RPMI7951 (cell line): ENCODE results near the genes ANKRD30B and ESCO1.

DNA sequence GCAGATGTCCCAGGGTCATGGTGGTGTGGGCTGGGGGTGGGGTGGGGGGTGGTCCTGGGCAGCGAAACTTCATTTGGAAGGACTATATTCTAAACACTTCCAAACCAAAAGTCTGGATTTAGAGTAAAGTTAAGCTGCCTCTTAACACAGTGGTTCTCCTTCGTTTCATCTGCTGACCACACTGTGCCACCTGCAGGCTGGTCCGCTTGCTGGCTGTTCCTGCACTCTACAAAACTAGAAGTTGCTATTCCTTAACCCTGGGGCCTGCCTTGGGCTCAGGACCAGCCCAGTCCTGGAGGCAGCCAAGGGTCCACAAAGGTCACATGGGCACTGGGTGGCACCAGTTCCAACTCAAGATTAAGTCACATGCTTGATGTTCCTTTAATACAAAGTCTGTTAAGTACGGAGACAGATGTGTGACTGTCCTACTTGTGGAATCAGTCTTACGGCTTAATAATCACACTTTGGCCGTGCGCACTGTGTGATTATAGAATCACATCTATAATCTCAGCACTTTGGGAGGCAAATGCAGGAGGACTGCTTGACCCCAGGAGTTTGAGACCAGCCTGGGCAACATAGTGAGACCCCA is 195.4 kb downstream of the FAM210A start:
- RAMPAGE, long total RNA: no peak

GRCh38 chr18:13615309-13616303 is 110.8 kb downstream of the FAM210A start:
- RAMPAGE, long total RNA: no peak

- RAMPAGE, long total RNA: no peak
These were observed 5.0 kb downstream of the RNMT start for GRCh38 chr18:13731431-13732005.

GRCh38 chr18:13760990-13761798 is 34.7 kb downstream of the RNMT start:
- RAMPAGE, long total RNA: no peak

DNA sequence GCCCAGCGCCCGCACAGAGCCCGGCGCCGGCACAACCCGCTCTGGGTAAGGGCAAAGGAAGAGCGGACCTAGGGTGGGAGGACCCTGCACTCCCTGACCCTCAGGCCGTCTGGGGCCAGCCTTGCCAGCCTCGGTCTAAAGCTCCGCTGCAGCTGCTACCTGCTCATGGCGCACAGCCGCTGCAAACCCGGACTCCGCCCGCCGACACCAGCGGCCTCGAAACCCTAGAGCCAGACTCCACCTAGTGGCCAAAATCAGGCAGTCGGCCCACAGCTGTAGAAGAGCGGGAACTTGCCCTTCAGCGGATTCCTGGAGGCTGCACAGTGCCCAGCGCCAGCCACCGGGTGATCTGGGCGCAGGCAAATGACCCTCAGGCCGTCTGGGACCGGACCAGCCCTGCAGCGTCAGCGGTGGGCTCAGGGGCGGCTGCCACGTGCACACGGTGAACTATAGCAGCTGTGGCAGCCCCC is 84.9 kb downstream of the POTEC start:
- RAMPAGE, long total RNA: no peak

- RAMPAGE, long total RNA: no peak
These were observed at the start of gene ANKRD30B for GRCh38 chr18:14747353-14748527. ANKRD30B (plus strand) TSS chr18:14748172.

DNA sequence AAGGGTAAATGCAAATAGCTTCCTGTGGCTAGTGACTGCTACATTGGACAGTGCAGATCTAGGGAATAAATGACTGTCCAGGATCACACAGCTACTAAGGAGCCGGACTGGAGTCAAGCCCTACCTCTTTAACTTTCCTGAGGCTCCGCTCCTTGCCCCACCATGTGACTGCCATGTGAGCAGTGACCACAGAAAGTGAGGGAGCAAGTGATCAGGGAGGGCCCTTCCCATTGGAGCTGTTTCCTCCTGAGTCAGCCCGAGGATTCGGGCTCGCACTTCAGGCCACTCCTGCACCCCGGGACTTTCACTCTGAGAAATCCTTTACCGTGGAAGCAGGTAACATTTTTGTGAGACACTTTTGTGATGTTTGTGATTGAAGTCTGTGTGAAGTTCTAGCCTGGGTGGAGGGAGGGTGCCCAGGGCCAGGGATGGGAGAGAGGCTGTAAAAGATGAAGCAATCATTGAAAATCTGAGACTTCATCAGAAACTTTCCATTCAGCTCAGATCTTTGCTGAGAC is 198.1 kb downstream of the ANKRD30B start:
- RAMPAGE, long total RNA: no peak

GRCh38 chr18:14969905-14970558 is 222.1 kb downstream of the ANKRD30B start:
- RAMPAGE, long total RNA: no peak

DNA sequence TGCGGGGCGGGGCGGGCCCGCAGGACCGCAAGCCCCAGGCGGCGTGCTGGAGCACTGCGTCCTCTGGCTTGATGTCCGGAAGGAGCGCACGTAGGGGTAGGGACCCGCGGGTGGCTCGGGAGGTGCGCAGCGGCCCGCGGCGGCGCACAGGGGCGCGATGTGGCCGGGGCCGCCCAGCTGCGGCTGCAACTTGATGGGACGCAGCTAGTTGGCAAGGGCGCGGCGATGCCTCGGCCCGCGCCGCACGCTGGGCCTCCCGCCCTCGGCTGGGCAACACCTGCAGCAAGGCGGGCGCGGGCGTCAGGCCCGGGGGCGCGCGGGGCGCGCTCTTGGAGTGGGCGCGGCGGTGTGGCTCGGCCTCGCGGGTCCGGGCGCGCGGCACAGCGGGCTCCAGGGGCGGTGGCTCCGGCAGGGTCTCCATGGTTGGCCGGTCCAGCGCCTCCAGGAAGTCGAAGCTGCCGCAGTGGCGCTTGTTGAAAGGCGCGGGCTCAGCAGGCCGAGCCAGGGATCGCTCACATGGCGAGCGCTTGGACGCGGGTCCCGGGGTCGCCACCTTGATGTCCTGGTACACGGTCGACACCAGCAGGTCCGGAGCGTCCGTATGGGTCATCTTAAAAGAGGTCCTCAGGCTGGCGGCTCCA is 251.5 kb downstream of the ANKRD30B start:
- RAMPAGE, long total RNA: no peak

GRCh38 chr18:20984185-20984567 is 127.4 kb downstream of the ROCK1 start:
- RAMPAGE, long total RNA: no peak

- RAMPAGE, long total RNA: no peak
These were observed 106.9 kb downstream of the ROCK1 start for GRCh38 chr18:21004626-21005204.

DNA sequence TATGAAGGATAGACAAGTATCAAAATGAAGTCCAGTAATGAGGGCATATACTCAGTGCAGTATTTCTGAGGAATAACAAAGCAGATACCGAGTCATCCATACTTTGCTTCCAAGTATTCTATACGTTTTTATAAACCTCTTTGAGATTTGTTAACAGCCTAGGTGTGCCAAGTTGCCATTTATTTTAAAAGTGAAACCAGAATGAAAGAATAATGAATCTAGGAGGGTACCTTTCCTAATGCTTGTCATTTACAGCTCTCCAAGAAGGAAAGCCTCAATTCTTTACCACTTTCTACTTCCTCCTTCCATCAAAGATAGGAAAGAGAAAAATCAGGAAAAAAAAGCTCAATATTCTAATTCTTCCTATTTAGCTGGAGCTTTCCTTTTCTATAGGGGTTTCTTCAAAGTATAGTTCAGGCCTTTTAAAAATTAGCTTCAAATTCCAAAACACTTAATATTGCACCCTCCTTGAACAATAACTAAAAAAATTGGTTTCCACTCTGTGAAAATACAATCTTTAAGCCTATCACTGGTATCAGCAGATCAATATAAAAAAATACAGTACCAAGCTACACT is 71.0 kb downstream of the ESCO1 start:
- RAMPAGE, long total RNA: no peak

GRCh38 chr18:21600137-21601127 is at the start of gene ESCO1:
ESCO1 (minus strand) TSS chr18:21600704.
- RAMPAGE, long total RNA: no peak

GRCh38 chr18:21833936-21834348 is 93.3 kb downstream of the MIB1 start:
- RAMPAGE, long total RNA: no peak

DNA sequence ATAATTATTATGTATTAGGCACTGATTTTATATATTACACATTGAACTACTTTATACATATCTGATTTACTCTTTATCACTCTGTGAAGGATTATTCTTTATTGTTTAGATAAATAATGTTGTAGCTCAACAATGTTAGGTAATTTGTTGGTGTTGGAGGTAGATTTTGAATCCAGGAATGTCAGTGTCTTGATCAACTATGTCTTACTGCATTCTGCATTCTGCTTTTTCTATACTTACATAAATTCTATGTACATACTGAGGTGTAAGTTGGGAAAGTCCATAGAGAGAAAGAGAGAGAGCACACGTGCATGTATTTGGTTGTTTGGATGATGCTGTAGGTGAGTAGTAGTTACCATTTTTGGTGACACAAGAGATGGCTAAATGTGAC is 111.4 kb downstream of the MIB1 start:
- RAMPAGE, long total RNA: no peak

DNA sequence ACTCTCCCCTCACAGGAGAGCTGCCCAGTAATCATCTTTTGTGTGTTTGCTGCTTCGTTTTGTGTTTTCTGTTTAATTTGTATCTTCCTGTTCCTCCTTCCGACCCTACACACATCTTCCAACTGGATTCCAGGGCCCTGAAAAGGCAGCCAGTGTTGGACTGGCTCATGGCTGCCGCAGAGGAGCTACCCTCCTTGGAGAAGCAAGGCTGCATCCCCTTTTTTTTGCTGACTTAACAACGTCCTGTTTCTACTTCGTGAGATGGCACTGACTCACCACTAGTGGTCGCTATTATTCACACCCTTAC is 171.9 kb upstream of the GATA6 start:
- RAMPAGE, long total RNA: no peak

DNA sequence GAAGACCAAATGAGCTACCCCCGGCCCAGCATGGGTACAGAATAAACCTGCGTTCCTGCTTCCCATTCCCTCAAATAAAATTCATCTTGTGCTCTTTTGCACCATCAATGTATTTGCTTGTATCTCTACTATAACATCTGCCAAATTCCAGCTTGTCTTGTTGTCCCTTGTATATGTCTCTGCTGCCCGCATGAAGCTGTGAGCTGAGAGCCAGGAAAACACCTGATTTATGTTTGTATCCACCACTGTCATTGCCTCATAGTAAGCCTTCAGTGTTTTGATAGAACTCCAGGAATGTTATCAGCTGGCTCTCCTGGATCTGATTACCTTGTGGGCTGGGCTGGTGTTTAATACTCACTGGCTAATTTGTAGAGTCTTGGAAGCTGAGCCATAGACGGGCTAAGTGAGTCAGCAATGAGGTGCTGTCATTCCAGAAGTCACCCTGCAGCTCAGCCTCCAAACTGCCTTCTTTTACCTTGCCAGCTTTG is 62.9 kb upstream of the GATA6 start:
- RAMPAGE, long total RNA: no peak

GRCh38 chr18:22168971-22169181 is 513 bp upstream of the GATA6 start:
- RAMPAGE, long total RNA: no peak

DNA sequence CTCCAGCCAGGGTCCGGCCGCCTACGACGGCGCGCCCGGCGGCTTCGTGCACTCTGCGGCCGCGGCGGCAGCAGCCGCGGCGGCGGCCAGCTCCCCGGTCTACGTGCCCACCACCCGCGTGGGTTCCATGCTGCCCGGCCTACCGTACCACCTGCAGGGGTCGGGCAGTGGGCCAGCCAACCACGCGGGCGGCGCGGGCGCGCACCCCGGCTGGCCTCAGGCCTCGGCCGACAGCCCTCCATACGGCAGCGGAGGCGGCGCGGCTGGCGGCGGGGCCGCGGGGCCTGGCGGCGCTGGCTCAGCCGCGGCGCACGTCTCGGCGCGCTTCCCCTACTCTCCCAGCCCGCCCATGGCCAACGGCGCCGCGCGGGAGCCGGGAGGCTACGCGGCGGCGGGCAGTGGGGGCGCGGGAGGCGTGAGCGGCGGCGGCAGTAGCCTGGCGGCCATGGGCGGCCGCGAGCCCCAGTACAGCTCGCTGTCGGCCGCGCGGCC is 2.3 kb downstream of the GATA6 start:
- RAMPAGE, long total RNA: no peak

DNA sequence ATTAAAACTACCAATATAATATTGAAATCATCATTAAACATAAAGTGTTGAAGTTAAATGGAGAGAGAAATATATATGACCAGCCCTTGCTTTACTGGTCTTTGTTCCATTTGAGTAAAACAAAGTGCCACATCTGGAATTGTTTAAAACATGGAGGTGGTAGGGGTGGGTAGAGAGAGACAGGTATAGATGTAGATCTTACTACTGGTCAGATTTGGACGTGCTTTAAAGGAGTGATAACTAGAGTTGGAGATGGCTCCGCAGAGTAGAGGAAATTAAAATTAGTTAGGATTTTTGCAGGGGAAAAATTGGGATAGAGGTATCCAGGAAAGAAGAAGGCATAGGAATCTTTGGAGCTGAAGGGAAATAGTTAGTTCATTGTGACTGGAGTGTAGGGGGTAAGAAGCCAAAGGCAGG is 18.7 kb downstream of the GATA6 start:
- RAMPAGE, long total RNA: no peak